Epithelial cell of alveolus of lung (primary cell): ENCODE results near the gene PNO1.

GRCh38 chr2:66694990-66695380, 260.1 kb downstream of the MEIS1 start:
- RAMPAGE, long total RNA, result no peak
- RRBS, result no CpG with 5 or more reads among the region's 3 CpGs

DNA sequence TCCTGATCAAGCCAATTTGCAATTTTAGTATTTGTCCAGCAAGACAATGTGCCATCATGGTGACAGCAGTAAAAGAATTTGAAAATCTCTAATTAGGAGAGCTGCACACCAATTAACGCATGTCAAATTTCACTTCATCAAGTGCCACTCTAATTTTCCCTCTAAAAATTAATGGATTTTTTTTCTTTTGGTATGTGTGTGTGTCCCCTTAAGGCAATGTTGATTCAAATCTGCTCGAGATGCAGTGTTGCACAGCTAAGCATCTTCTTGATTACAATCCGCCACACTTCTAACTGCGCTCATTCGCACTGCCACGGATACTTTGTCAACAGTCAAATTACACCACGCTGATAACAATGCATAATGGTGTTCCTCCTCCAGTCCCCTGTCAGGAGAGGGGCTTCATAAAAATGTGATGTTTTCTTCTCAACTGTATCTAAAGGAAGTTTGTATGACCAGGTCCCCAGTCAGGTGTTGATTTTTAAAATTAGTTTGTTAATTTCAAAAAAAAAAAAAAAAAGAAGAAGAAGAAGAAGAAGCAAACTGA, 261.5 kb downstream of the MEIS1 start:
- RAMPAGE, long total RNA, result no peak
- RRBS, result no CpG with 5 or more reads among the region's 7 CpGs

GRCh38 chr2:66853545-66854243, 418.8 kb downstream of the MEIS1 start:
- RAMPAGE, long total RNA, result no peak
- RRBS, result no CpG with 5 or more reads among the region's 8 CpGs

- RAMPAGE, long total RNA, result no peak
- RRBS, result no CpG with 5 or more reads among the region's 2 CpGs
These were observed 237.5 kb downstream of the C1D start for GRCh38 chr2:67825207-67825820.

DNA sequence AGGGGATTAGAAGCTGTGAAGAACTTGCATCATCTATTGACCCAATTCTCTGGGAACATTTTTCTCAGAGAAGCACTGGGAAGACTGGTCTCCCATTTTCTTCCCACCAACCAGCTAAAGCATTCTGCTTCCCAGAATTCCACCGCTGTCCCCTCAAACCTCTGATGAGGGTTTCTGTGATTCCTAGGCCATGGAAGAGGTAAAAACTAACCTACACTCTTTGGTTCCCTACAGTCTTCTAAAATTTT, 7.5 kb downstream of the DNAAF10 start:
- RAMPAGE, long total RNA, result no peak
- RRBS, result no CpG with 5 or more reads among the region's 1 CpG

DNA sequence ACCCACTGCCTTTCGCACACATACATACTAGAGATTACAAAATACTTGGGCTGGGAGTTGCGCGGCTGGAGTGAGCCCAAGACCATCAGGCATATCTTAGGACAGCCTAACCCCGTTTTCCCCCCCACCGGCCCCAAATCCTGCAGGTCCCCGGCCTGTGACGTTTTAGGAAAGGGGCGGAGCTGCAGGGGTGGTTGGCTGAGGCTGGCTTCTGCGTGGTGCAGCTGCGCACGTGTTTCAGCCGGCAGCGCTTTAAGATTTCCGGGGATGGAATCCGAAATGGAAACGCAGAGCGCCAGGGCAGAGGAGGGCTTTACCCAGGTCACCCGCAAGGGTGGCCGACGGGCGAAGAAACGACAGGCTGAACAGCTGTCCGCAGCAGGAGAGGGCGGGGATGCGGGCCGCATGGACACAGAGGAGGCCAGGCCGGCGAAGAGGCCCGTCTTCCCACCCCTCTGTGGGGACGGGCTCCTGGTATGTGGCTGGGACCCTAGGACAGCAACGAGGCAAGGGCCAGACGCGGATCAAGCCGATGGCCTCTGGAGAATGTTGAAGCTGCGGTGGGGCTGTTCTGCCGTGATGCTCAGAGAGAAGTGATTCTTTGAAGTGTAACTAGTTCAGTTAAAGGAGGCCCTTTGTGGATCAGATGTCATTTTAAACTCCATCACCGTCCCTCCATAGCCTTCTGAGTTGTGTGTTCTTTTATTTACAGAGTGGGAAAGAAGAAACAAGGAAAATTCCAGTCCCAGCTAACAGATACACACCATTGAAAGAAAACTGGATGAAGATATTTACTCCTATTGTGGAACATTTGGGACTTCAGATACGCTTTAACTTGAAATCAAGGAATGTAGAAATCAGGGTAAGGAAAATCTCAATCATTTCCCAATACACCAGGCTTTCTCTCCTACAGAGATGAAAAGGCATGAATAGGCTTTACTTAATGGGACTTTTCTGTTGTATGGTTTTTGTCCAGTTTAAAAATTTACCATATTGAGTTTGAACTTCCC, at the start of gene PNO1:
PNO1 (plus strand) TSS at position 221 of the 1,010 bp plus-strand sequence.
- RAMPAGE, long total RNA, result start-site peak on the plus strand centred at position 236 of the sequence, 58 bp wide, 57 and 360 reads in 2 replicates
- RRBS, result 1% methylated on average over 7 of the region's 38 CpGs

DNA sequence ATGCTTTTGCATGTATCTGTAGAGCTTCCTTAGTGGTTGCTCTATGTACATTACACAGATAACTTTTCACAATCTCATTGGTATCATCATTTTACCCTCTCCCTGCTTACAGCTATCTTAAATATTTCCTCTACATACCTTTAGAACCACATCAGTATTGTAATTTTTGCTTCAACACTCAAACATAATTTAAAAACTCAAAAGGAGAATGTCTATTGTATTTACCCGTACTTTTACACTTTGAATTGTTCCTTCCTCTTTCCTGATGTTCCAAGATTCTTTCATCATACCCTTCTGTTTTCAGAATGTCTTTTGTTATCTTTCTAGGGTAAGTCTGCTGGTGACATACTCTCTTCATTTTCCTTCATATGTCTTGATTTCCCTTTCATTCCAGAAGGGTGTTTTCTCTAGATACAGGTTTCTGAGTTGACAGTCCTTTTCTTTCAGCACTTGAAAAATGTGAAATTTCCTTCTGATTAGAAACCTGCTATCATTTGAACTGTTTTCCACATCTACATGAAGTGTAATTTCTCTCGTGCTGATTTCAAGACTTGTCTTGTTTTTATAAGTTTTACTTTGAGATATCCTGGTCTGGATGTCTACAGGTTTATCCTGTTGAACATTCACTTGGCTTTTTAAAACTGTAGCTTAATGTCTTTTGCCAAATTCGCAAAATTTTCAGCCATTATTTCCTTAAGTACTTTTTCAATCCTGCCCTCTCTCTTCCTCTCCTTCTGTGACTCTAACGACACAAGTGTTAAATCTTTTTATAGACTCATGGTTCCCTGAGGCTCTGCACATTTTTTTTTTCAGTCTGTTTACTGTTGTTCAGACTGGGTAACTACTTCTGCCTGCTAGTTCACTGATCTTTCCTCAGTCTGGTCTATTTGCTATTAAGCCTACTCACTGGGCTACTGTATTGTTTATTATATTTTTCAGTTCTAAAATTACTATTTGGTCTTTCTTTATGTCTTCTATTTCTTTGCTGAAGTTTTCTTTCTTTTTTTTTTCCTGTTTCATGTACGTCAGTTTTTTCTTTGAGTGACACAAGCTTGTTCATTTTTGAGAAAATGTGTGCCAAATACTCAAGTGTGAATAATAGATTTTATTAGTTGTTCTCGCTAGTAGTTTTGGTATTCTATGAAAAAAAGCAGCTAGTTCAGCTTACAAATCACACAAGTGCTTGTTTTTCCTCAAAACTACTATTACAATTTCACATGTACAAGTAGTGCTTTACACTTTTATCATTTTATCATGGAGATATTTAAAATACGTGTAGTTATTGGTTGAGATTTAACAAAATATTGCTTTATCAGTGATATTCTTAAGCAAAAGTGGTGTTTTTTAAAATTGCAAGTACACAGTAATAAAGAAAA, 21.5 kb downstream of the PPP3R1 start:
- RAMPAGE, long total RNA, result no peak
- RRBS, result no CpG with 5 or more reads among the region's 7 CpGs

GRCh38 chr2:68287395-68287885, 32.3 kb downstream of the CNRIP1 start:
- RAMPAGE, long total RNA, result no peak
- RRBS, result no CpG with 5 or more reads among the region's 4 CpGs

GRCh38 chr2:68320025-68320379, 253 bp upstream of the CNRIP1 start:
- RAMPAGE, long total RNA, result no peak
- RRBS, result 2% methylated on average over 2 of the region's 8 CpGs

- RAMPAGE, long total RNA, result no peak
- RRBS, result no CpG with 5 or more reads among the region's 6 CpGs
These were observed 1.1 kb downstream of the PLEK start for GRCh38 chr2:68366046-68366699.

GRCh38 chr2:68388324-68388544, 23.2 kb downstream of the PLEK start:
- RAMPAGE, long total RNA, result no peak

GRCh38 chr2:68391139-68391620, 26.1 kb downstream of the PLEK start:
- RAMPAGE, long total RNA, result no peak
- RRBS, result no CpG with 5 or more reads among the region's 2 CpGs

- RAMPAGE, long total RNA, result no peak
- RRBS, result no CpG with 5 or more reads among the region's 7 CpGs
These were observed 55.0 kb downstream of the ARHGAP25 start for GRCh38 chr2:68789576-68789997.

DNA sequence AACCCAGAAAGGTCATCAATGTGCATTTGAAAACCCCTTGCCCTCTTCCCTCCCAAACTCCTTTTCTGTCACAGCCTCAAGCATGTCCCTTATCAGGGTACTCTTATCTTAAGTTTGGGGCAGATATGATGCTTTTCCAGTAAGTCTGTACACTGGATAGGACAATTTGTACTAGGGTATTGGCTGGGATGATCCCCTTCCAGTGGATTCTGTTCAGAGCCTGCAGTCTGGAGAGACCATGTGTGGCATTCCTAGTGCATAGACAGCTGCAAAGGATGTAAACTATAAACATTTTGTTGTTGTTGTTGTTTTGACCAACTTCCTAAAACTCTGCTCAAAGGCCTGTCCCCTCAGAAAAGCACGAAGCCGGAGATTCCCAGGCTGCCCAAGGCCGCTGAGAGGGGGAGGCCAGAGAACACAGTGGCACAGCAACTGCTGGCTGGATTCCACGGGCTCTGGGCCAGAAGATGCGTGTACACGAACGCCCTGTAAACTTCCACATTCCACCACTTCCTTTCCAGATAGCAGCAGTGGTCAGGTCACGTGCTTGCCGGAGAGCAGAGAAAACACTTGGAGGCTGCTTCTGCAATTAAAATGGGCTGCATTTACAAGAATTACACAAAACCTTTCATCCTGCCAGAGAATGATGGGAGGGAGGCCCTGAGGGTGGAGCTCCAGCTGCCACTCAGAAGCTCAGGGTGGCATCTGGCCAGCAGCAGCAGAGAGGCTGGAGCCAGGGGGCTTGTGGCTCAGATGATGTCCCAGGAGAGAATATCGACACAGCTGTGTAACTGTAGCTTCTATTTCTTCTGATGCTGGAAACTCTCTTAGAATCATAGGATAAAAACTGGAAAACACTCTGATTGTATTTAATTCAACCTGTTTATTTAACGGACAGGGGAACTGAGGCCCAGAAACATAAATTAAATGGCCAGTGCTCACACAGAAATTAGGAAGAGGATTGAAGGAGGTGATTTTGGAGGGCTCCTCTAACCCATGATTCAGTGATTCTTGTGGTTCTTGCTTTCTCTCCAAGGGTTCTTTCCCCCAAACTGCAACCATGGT, 42.0 kb downstream of the BMP10 start:
- RAMPAGE, long total RNA, result no peak
- RRBS, result no CpG with 5 or more reads among the region's 11 CpGs

DNA sequence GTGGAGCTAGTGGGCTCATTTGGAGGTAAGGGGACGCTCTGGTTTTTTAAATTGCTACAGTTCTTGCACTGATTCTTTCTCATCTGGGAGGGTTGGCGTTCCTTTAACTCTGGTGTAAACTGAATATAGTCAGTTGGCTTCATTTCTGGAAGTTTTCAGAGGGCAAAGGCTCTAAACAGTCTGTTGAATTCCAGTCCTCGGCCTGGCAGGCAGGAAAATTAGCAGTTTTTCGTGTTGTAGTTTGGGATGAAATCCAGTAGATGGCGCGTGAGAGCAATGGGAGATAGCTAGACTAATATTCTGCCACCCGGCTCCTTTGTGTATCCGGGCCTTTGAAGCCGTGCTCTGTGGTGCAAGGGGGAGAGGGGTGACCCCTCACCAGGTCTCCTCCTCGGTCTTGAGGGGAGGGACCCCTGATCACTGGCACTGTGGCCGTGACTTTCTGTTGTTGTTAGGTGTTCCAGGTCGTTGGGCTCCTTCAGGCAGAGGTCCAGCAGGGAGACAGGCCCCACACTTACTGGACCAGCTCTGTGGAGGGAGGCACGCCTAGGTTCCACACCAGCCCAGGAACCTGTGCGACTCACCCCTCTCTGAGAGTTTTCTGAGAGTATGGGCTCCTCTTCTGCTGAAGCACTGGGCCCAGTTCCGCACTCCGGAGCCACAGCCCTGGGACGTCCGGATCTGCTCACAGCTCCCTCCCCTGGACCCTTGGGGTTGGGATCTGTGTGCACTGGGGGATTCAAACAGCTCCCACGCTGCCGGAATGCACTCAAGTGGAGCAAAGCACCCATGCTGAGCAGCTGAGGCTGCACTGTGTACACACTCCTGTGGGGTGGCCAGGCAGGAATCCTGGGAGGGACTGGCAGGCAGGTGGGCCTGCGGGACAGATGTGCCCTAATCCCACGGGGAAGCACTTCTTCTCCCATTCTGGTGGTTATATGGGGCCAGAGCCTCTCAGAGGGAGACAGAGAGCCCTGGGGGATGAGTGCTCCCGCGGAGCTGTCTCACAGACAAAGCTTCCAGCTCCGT, 9.0 kb downstream of the GKN2 start:
- RAMPAGE, long total RNA, result no peak
- RRBS, result 43% methylated on average over 3 of the region's 25 CpGs

DNA sequence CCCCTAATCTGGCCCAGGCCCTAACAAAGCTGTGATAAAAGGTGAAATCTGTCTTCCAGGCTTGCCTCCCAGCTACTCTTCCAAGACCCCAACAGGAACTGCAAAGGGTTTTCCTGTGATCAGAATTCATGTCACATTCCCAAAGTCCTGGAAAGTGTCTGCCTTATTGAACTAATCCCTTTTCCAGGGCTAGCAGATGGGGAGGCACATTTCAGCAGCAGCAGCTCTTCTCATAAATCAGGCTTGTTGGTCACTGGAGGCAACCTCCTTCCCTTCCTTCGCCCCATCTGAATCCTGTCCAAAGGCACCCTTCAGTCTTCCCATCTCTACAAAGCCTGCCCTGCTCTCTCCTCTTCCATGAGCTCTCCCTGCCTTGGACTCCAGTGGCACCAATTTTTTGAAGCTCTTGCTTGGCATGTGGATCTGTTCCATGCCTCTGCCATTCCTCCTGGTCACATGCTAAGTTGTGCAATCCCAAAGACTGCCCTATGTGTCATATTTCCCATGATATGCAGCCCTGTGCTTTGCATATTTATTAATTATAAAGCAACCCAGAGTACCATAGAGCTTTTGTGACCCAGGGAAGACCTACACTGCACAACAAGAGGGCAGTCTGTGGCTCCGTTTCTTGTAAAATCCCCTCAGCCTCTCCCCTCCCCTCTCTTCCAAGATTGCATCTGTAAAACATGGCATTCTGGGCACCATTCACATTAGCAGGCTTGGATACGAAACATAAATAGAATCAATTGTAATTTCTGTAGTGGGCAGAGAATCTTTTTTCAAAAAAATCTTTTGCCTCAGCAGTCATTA, 70.3 kb downstream of the ANTXR1 start:
- RAMPAGE, long total RNA, result no peak
- RRBS, result no CpG with 5 or more reads among the region's 3 CpGs

DNA sequence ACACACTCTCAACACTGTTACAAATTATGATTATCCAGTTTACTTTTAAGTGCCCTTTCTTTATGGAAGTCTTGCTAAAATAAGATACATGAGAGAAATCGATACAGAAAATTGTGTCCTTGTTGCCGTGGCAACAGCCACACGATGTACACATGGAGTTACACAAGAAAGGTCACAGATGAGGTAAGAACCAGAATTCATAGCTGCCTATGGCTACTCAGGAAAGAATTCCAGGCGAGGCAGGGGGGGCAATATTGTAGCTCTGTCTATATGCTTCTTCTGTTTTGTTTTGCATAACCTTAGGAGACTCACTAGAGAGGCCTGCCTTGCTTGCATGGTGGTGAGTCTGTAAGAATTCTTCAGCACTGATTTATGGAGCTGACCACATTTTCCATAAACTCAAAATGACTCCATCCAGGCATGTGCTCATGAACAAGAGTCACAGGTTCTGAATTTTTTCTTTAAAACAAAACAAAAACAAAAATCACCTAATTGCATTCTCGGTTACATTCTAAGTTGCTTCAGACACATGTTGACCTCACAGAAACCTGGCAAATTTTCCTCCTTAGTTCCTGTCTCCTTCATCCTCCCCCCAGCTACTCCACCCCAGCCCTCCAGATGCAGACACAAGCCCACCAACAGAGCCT, 183.4 kb downstream of the ANTXR1 start:
- RAMPAGE, long total RNA, result no peak
- RRBS, result no CpG with 5 or more reads among the region's 5 CpGs

DNA sequence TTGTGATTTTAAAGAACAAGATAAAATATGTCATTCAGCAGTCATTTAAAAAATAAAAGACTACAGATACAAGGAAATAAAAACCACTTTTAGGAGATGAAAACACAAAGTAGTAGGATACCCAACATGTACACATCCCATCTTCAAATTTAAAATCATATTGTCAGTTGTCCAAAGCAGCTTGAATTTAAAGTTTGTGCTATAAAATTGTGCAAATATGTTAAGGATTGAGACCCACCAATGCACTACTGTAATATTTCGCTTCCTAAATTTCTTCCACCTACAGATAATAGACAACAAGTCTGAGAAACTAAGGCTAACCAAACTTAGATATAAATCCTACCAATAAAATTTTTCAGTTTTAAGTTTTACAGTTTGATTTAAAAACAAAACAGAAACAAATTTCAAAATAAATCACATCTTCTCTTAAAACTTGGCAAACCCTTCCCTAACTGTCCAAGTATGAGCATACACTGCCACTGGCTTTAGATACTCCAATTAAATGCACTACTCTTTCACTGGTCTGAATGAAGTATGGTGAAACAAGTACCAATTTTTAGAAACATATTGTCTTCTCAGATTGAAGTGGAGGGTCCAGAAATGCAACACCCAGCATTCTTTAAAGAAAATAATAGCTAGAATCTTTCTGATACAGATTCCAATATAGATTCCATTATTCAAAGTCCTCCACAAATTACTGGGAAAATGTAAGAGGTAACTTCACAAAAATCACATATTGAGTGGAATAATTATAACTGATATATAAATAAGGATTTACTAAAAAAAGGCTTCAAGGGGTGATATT, 61.5 kb downstream of the GFPT1 start:
- RAMPAGE, long total RNA, result no peak
- RRBS, result no CpG with 5 or more reads among the region's 1 CpG

GRCh38 chr2:69620400-69621037, 23.0 kb downstream of the AAK1 start:
- RAMPAGE, long total RNA, result no peak
- RRBS, result no CpG with 5 or more reads among the region's 4 CpGs

DNA sequence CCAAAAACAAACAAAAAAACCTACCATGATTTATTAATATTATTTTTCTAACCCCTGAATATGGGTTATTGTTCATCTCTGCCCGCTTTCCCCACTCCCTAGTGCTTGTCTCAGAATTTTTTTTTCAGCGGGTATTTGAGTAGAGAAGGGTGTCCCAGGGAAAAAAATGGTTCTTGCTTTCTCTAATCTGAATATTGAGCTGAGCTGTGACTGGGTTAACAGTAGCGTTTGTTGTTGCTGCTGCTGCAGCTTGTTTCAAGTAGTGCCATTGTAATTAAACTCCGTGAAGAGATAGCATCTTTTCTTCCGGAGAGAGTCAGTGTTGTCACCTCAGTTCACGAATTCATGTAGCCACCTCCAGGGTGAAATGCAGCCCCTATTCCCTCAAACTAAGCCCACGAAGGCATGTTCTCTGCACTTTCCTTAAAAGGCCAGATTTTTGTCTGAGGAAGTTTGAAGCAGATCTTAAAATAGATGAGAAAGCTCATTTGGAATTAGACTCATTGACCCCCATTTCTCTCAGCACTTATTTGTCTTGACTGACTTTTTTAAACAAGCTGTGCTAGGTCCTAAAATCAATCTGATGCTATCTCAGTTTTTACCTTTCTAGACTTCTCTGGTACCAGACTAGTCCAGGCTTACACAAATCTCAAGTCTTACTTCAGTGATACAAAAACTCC, 1.6 kb upstream of the AAK1 start:
- RAMPAGE, long total RNA, result no peak
- RRBS, result no CpG with 5 or more reads among the region's 7 CpGs